Renal cortical epithelial cell (primary cell): ENCODE measurements around a stretch of chr5.

GRCh38 chr5:14264478-14265121 lies 121.5 kb downstream of the TRIO start:
- RRBS = no CpG with 5 or more reads among the region's 23 CpGs

- RRBS = no CpG with 5 or more reads among the region's 12 CpGs
Observed at GRCh38 chr5:14286606-14287105, 143.5 kb downstream of the TRIO start.

DNA sequence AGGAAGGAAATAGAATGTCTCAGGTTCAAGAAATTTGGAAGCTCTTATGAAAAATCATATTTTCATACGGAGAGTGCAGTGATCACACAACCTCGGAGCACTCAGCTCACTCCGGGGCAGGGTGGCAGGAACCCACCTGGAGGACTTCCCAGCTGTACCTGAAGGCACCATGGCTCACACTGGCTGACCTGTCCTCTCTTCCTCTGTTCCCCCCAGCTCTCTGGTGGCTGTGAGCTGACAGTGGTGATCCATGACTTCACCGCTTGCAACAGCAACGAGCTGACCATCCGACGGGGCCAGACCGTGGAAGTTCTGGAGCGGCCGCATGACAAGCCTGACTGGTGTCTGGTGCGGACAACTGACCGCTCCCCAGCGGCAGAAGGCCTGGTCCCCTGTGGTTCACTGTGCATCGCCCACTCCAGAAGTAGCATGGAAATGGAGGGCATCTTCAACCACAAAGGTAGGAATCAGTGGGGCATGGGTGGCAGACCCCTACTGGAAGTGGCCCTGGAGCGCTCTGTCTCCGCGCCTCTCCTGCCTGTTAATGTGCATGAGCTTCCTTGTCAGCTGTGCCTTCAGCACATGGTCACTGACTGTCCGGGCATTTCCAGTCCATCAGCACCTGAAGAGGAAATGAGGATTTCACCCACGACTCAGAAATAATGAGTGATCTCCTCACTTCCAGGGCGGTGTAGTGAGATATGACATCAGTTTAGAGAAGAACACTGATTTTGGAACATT lies 161.9 kb upstream of the OTULINL start:
- RRBS = no CpG with 5 or more reads among the region's 20 CpGs

DNA sequence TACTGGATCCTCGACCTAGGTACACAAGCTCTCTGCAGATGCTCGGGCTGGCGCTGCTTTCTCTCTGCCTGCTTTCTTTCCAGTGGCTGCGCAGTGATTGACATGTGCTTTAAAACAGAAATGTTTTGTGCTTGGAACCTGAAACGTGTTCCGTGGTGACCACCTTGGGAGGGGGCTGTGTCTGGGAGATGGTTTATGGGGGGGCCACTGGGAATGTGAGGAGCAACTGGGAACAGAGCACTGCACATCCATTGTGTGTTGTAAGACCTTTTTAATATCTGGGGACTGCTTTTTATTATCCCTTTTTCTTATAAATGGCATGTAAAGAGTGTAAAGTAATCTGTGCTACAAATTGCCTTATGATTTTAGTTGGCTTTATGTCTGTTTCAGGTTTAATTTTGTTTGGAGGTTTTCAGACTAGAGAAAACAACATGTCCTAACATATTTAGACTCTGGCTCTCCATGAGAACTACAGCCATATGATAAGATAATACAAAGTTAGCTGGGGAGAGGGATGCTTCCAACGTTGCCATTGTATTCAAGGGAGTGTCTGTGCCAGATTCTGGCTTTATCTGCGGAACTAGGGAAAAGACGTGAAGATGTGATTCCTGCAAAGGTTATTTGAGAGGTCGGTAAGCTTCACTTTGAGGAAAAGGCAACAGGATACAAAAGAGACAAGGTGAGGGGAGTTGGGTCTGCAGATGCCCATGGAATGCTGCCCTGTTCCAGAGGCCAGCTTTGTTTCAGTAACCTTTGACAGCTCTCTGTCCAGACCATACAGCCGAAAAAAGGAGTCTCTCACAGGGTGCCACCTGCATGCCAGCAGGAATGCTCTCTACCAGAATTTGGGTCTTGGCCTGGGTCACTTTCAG lies 140.0 kb upstream of the OTULINL start:
- RRBS = no CpG with 5 or more reads among the region's 11 CpGs

DNA sequence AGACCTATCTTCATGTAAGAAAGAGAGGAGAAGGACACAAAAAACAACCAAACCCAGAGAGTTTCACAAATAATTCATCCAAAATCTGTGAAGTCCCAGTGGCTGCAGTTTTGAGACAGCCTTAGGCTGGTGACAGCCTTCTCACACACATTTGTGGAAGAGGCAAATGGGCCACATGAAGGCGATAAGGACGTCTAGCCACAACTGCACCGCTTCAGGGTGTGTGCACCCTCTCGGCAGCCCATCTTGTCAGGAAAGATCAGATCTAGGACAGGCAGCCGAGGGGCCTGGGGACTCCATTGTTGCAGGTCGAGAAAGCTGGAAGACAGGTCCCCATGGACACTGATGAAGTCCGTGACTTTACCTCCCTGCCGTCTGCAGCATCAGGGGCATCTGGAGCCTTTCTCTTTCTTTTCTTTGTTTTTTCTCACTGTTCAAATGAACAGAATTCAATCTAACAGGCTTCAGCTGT lies 112.1 kb upstream of the OTULINL start:
- RRBS = no CpG with 5 or more reads among the region's 8 CpGs

DNA sequence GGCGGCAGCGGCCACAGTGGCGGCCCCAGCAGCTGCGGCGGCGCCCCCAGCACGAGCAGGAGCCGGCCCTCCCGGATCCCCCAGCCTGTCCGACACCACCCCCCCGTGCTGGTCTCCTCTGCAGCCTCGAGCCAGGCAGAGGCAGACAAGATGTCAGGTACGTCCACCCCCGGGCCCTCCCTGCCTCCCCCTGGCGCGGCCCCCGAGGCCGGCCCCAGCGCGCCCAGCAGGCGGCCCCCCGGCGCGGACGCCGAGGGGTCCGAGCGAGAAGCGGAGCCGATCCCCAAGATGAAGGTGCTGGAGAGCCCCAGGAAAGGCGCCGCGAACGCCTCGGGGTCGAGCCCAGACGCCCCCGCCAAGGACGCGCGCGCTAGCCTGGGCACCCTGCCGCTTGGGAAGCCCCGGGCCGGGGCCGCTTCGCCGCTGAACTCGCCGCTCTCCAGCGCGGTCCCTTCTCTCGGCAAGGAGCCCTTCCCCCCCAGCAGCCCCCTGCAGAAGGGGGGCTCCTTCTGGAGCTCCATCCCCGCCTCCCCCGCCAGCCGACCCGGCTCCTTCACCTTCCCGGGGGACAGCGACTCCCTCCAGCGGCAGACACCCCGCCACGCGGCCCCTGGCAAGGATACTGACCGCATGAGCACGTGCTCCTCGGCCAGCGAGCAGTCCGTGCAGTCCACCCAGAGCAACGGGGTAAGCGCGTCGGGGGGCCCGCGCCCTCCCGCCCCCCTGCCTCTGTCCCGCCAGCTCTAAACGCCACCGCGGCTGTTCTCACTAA lies 93.8 kb upstream of the OTULINL start:
- RRBS = 74% methylated on average over 8 of the region's 79 CpGs

- RRBS = no CpG with 5 or more reads among the region's 3 CpGs
Observed at GRCh38 chr5:14610881-14611486, 29.4 kb downstream of the OTULINL start.

GRCh38 chr5:14698381-14698960 lies 34.0 kb downstream of the OTULIN start:
- RRBS = no CpG with 5 or more reads among the region's 4 CpGs

GRCh38 chr5:14706496-14707058 lies 42.1 kb downstream of the OTULIN start:
- RRBS = no CpG with 5 or more reads among the region's 7 CpGs

GRCh38 chr5:14760569-14761005 lies 96.1 kb downstream of the OTULIN start:
- RRBS = no CpG with 5 or more reads among the region's 4 CpGs

DNA sequence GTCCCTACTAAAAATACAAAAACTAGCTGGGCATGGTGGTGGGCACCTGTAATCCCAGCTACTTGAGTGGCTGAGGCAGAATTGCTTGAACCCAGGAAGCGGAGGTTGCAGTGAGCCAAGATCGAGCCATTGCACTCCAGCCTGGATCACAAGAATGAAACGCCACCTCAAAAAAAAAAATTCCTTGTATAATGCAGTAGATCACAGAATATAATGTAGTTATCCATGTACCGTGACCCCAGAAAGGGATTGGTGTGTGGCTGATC lies 23.6 kb upstream of the ANKH start:
- RRBS = no CpG with 5 or more reads among the region's 4 CpGs

- RRBS = no CpG with 5 or more reads among the region's 7 CpGs
Observed at GRCh38 chr5:14900731-14901171, 29.2 kb upstream of the ANKH start.

GRCh38 chr5:15658021-15659000 lies 158.3 kb downstream of the FBXL7 start:
- RRBS = no CpG with 5 or more reads among the region's 10 CpGs

DNA sequence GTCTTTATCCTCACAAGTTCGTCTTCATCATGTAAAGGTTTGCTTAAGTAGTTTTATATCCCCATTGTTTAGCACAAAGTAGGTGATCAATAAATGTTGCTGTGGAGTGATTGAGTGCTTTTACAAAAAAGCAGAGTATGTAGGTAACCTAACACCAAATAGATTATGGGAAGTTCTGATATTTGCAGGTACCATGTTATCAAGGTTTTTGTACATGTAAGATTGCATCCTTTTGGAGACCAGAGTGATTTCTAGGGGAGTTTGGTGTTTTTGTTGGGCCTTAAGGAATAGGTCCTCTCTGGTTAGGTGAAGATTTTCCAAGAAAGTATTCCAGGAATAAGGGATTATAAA lies 196.9 kb downstream of the FBXL7 start:
- RRBS = no CpG with 5 or more reads among the region's 1 CpG

DNA sequence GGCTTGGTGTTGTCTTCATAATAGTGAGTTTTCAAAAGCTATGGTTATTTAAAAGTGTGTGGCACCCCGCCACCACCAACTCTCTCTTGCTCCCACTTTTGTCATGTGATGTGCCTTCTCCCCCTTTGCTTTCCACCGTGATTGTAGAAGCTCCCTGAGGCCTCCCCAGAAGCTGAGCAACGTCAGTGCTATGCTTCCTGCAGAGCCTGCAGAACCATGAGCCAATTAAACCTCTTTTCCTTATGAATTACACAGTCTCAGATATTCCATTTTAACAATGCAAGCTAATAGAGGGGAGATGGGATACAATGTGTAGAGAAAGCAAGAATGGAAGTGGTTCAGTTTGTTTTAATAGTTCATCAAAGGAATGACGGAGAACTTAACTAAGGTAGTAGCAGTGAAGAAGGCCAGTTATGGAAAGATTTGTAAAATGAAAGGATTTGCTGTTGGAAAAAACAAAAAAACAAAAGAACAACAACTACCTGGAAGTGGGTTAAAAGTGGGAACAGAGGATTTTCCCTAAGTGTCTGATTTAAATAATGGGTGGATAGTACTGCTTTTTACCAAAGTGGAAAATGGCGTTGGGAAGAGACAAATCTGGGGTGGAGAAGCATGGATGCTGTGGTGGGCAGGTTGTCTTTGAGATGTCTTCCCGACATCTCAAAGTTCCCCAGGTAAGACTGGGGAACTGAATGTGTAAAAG lies 206.4 kb downstream of the FBXL7 start:
- RRBS = no CpG with 5 or more reads among the region's 6 CpGs

DNA sequence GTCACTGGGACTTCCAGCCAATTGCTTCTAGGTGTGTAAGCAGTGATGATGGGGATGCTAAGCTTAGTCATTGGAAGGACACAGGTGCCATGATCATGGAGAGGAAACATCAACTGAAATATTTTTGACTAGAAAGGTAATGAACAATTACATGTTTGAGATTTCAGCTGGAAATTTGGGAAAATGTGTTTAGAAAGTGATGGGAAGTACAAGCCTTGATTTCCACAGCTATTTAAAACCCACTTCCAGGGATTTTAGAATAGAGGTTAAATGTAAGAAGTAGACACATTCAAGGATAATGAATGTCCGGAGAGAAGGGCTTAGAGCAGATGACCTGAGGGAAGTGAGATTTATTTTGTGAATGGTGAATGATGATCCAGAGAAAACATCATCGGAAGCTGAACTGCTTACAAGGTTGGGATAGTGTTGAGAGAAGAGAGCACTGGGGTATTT lies 235.4 kb downstream of the FBXL7 start:
- RRBS = no CpG with 5 or more reads among the region's 2 CpGs

DNA sequence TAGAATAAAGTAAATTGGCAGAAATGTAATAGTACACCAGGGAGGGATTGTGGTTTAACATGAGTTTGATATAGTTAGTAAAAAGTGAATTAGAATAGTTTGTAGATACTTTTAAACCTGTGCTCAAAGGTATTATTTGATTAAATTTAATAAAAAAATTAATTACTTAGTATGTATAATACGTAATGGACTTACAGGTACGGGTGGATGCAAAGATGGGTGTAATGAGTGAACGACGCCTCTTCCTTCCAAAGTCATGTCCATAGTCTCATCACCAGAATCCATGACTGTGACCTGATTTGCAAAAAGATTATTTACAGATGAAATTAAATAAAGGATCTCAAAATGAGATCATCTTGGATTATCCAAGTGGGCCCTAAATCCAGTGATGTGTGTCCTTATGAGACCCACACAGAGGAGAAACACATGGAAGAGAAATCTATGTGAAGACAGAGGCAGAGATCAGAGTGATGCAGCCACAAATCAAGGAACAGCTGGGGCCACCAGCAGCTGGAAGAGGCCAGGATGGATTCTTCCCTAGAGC lies 286.7 kb downstream of the FBXL7 start:
- RRBS = no CpG with 5 or more reads among the region's 4 CpGs

DNA sequence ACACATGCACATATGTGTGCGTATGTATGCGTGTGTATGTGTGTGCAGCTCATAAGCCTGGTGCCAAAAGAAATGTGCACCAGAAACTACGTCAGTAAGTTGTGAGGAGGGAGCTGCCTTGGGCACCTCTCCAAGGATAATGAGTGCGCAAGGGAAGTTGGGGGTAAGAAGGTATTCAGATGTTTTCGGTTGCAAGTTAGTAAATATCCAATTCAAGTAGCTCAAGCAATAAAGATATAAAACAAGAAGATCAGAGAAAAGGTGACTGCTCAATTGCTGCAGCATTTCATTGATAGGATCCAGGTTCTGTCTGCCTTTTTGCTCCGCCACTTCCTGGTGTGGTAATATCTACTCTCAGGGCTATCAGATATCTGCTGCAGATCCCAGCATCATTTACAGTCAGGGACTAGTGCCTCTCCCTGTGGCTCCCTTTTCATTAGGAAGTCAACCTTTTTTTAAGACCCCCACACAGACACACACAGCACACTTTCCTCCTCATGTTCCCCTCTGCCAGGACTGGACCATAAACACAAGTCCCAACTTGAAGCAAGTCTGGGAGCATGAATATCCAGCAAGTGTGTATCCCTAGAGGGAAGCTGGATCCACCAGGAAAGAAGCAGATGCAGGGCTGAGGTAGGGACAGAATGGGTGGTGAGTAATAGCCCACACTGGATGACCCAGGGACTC lies 53.8 kb downstream of the ZNF622 start:
- RRBS = no CpG with 5 or more reads among the region's 6 CpGs

GRCh38 chr5:16540273-16540897 lies 74.8 kb upstream of the ZNF622 start:
- RRBS = no CpG with 5 or more reads among the region's 5 CpGs

DNA sequence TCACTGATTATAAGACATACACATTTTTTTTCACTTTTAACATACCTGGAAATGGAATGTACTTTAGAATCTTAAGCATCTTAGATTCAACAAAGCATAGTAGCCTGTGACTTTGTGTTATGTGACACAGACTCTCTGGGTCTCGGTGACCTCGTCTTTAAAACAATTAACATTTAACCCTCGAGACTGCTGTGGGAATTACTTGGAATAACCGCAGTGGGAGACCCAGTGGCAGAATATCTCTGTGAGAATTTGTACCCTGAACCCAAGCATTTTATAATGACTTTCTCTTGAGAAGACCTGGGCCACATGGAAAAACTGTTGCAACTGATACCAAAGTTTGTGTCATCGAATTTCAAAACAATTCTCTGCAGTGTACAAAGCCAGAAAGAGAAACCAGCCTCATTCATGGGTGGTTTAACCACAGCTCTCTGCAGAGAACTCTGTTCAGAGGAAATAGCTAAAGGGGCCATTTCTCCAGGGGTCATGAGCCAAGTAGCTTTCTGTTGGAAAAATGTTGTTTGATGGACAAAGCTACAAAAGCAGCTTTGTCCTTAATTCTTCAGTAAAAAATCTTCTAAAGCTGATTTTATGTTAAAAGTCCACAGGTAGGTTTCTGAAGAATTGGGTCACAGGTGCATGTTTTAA lies 10.0 kb upstream of the RETREG1 start:
- RRBS = no CpG with 5 or more reads among the region's 5 CpGs